Daoy (cell line): ENCODE results near the gene CCZ1.

DNA sequence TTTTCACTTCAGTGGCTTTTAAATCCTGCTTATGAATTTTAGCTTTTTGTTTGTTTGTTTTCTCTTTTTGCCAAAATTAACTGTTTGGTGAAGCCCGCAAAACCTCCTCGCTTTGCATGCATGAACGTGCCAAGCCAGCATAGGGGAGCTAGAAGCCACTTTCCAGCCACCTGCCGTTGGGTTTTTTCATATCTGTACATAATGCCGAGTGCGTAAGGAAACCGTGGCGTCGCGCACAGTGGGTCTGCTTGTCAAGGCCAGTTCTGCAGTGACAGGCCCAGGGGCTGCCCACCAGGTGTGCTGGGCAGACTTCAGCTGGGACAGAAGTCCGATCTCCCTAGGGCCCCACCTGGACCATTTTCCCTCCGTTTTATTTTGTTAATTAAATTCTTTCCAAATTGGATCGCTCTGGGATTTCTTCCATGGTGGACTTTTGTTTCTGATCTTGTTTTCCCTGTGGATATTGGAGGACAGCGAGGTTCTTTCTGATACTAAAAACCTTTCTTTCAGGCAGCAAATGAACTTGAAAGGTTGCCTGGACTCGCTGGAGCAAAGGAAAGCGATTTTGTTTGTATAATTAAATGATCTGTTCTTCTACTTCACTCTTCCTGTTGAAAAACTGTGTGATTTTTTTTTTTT is 41.2 kb downstream of the WIPI2 start:
- RAMPAGE, long total RNA: no peak

GRCh38 chr7:5237207-5237803 is 45.4 kb upstream of the SLC29A4 start:
- RAMPAGE, long total RNA: no peak

GRCh38 chr7:5326099-5326702 is 43.5 kb downstream of the SLC29A4 start:
- RAMPAGE, long total RNA: no peak

GRCh38 chr7:5407346-5408237 is 16.0 kb downstream of the TNRC18 start:
- RAMPAGE, long total RNA: no peak

DNA sequence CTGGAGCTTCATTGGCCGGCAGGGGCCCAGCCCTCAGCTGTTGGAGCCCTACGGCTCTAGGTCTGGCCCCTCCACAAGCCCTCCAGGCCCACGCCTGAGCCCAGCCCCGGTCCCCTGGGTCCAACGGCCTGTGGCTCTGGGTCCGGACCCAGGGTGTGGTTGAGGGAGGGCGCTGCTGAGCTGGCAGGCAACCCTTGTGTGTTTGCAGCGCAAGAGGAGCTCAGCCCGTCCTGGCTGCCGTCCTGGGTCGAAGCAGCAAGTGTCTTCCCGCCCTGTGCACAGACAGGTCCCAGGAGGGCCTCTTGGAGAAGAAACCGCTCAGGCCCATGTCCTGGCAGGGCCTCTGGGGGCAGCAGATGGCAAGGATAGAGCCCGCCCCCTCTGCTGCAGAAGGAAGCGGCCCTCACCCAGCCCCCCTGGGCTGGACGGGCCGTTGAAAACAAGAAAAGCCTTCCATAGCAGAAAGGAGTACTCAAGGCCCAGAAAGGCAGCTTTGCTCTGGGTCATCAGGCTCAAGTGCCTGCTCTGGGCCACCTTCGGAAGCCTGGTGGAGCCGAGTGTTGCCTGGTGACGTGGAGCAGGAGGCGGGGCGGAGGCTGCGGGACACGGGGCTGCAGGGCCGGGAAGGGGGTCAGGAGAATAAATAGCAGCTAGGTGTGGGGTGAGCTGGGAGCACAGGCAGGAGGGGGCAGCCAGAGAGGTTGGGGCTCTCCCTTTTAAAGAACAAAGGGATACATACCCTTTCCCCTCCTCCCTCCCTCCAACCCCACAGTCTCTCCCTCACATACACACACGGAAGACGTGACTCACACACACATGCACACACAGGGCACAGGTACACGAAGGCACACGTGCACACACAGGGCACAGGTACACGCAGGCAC is 35.5 kb downstream of the FBXL18 start:
- RAMPAGE, long total RNA: no peak

- RAMPAGE, long total RNA: no peak
These were observed 5.1 kb upstream of the FBXL18 start for GRCh38 chr7:5518758-5519134.

DNA sequence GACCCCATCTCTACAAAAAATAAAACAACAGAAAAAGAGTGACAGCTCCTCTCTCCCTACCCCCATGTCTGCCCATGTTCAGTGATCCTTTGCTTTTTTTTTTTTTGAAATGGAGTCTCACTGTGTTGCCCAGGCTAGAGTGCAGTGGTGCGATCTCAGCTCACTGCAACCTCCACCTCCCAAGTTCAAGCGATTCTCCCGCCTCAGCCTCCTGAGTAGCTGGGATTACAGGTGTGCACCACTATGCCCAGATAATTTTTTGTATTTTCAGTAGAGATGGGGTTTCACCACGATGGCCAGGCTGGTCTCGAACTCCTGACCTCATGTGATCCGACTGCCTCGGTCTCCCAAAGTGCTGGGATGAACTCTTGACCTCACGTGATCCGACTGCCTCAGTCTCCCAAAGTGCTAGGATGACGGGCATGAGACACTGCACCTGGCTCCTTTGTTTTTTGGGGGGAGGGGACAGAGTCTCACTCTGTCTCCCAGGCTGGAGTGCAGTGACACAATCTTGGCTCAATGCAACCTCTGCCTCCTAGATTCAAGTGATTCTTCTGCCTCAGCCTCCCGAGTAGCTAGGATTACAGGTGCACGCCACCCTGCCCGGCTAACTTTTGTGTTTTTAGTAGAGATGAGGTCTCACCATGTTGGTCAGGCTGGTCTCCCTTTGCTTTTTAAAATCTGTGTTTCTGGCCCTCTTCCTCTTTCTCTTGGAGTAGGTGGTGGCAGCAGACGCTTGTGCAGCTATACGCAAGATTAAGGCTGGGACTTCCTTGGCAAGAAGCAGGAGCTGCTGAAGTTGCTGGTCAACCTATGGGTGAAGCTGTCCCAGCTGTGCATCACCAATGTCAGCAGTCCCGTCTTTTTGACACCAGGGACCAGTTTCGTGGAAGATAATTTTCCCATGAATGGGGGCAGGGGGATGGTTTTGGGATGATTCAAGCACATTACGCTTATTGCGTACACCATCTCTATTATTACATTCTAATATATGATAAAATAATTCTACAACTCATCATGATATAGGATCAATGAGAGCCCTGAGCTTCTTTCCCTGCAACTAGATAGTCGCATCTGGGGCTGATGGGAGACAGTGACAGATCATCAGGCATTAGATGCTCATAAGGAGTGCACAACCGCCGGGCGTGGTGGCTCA is 6.4 kb downstream of the ACTB start:
- RAMPAGE, long total RNA: no peak

DNA sequence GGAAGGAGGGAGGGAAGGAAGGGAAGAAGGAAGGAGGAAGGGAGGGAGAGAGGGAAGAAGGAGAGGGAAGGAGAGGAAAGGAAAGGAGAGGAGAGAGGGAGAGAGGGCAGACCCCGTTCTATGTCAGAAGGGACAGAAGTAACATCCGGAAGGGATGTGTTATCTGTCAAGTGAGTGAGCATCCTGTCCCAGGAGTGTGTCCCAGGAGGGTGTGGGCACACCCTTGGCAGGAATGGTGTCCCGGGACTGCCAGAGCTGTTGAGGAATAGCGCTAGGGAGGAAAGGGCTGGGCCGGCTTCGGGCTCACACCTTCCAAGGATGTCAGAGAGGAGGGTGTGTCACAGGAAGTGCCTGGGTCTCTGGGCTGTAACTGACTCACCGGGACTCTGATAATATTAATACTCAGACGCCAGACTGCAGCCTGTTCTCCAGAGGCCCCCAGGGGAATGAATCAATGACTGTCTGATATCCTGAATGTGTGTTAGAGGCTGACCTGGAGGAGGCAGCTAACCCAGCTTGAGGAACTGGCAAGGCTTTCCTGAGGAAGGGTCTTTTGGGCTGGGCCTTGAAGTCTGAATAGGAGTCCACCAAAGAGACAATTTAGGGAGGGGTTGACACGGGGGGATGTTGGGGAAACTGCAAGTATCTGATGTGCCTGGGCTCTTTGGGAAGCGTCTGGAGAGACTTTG is 18.9 kb upstream of the ACTB start:
- RAMPAGE, long total RNA: no peak

DNA sequence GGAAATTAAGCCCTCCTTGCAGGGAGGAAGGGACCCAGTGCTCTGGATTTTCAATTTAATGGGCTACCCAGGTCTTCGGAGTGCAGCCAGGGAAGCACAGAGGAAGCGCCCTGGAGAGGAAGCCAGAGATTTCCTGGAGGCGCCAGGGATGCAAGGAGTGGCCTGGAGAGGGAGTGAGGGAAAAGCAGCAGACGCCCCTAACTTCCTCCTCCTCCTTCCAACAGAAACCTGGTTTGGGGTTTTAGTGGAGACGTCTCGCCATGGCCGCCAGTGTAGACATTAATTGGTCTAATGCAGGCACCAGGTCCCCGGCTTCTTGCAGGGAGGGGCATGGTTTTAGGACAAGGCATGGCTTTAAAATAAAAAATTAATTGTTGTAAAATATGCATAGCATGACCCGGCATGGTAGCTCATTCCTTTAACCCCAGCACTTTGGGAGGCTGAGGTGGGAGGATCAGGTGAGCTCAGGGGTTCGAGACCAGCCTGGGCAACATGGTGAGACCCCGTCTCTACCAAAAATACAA is 11.4 kb upstream of the FSCN1 start:
- RAMPAGE, long total RNA: no peak

DNA sequence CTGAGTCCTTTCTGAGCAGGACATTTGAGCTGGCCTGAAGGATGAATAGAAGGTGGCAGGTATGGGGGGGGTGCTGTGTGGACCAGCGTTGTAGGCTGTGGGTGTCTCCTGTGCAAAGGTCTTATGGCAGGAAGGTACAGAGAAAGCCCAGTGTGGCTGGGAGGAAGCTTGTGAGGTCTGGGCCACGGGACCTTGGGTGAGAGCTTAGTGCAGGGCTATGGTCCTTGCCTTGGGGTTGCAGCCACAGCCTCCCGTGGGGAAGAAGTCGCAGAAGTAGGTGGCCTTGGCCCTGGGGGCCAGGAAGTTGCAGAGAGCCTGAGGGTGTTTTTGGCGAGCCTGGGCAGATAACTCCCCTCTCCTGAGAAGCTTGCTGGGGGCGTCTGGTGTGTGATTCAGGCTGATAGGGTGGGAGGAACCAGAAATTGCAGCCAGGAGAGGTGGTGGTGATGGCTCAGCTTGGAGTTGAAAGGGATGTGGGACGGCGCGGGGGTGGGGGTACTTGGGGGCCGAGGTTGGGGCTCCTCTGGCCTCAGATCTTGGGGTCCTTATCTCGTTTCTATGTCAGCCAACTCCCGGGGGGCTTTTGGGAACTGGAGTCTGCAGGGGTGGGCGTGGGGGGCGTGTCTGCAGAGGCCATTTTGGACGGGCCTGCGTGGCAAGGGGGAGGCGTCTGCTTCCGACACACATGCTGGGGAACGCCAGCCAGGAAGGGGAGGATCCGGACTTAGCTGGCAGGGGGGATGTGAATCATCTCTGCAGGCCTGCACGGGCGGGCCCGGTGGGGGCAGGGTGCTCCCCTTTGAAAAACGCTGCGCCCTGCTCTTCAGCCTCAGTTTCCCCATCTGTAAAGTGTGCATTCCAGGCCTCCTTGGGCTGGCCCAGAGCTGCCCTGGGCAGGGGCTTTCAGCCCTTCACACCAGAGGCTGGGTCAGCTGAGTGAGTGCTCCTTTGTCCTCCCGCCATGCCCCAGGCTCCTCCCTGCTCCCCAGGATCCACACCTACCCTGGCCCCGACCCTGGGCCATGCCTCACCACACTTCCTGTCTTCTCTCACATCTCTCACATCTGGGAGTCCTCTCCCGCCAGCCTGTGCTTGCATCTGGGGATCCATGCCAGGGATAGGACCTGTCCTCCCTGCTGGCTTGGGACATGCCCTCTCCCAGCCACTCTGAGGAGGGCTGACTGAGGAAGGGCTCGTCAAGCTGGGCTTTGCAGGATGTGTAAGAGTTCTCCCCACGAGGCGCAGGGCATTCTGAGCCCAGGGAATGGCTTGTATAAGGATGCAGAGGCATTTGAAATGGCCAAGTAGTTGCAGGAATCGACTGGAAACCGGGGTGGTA is 3.4 kb downstream of the FSCN1 start:
- RAMPAGE, long total RNA: no peak

DNA sequence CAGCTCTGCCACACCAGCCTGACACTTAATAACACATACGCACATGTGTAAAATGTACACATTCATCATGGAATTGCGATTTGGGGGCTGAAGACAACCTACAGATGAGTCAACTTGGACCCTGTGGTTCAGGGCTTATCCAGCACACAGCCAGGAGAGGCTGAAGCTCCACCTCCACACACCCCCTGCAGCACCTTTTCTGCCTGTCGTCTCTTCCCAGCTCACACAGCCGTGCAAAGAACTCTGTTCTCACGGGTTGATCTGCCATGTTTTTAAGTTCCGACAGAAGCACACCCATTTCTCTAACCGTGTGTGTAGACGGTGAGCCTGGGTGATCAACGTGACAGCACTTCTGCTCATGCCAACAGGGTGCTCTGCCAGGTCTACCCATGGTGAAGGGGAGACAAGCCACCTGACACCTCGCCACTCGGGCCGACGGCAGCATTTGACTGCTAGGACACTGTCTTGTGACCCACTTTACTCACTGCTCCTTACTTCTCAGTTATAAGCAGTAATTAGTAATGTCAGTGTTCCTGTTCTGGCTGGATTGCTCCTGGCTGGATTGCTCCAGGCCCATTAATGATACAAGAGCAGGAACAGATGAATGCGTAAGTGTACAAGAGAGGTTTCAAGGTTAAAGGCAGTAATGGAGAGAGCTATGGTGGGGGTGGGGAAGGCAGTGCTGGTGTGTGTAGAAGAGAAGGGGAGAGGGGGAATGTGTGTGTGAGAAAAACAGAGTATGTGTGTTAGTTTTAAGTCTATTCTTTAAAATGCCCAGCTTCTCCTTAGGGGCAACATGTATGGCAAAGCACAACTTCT is 90.4 kb downstream of the RNF216 start:
- RAMPAGE, long total RNA: no peak

DNA sequence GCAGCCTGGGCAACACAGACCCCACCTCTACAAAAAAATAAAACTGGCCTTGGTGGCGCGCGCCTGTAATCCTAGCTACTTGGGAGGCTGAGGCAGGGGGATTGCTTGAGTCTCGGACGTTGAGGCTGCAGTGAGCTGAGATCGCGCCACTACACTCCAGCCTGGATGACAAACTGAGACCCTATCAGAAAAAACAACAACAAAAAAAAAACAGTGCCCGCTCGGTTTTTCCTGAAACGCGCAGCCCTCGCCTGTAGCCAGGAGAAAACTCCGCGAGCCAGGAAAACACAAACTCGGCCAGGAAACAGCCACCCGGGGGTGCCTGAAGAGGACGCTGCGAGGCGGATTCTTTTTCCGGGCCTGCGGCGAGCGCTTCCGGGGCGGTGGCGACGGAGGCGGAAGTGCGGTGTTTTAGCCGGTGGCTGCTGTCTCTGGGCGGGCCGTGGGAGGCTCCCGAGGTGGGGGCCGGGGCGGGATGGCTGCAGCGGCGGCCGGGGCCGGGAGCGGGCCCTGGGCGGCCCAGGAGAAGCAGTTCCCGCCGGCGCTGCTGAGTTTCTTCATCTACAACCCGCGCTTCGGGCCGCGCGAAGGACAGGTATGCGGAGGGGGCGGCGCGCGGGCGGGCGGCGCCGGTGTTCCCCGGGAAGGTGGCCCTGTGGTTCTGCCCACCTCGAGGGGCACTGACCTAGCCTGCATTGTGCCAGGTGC is at the start of gene CCZ1:
TSS of gene CCZ1 (plus strand) at position 409 of the 708 bp plus-strand sequence.
- RAMPAGE, long total RNA: no peak

GRCh38 chr7:5995362-5995886 is 13.4 kb downstream of the PMS2 start:
- RAMPAGE, long total RNA: no peak

DNA sequence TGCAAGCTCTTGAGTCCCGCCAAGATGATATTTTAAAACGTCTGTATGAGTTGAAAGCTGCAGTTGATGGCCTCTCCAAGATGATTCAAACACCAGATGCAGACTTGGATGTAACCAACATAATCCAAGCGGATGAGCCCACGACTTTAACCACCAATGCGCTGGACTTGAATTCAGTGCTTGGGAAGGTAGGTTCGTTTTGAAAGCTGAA is 6.0 kb downstream of the AIMP2 start:
- RAMPAGE, long total RNA: no peak

- RAMPAGE, long total RNA: no peak
These were observed 65.9 kb downstream of the USP42 start for GRCh38 chr7:6170581-6171099.

GRCh38 chr7:6391746-6392306 is 17.5 kb downstream of the RAC1 start:
- RAMPAGE, long total RNA: no peak

- RAMPAGE, long total RNA: no peak
These were observed 23.7 kb downstream of the RAC1 start for GRCh38 chr7:6397990-6398522.

DNA sequence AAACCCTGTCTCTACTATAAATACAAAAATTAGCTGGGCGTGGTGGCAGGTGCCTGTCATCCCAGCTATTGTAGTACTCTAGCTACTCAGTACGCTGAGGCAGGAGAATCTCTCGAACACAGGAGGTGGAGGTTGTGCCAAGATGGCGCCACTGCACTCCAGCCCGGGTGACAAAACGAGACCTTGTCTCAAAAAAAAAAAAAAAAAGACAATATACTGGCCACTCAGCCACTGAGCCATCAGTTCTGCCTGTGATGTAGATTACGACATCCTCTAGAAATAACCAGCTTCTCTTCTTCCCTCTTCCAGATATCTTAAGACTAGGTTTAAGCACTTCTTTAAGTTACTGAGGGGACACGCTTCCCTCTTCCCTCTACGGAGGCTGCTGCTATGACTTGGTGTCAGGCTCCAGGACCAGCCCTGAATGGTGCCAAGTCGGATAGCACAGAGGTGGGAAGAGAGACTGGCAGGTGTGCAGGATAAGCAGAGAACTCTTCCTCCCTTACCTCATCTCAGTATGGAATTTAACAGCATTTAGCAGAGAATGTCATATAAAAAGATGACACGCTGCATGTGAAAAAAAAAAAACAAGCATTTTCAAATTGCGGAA is 14.0 kb downstream of the DAGLB start:
- RAMPAGE, long total RNA: no peak

- RAMPAGE, long total RNA: no peak
These were observed 12.8 kb upstream of the DAGLB start for GRCh38 chr7:6460311-6461263.

- RAMPAGE, long total RNA: no peak
These were observed 11.8 kb downstream of the KDELR2 start for GRCh38 chr7:6472117-6472631.